H9 (cell line): ENCODE measurements around a stretch of chr2.

- PRO-cap, result no peak
Measured at GRCh38 chr2:11181403-11181809, 26.1 kb downstream of the SLC66A3 start.

DNA sequence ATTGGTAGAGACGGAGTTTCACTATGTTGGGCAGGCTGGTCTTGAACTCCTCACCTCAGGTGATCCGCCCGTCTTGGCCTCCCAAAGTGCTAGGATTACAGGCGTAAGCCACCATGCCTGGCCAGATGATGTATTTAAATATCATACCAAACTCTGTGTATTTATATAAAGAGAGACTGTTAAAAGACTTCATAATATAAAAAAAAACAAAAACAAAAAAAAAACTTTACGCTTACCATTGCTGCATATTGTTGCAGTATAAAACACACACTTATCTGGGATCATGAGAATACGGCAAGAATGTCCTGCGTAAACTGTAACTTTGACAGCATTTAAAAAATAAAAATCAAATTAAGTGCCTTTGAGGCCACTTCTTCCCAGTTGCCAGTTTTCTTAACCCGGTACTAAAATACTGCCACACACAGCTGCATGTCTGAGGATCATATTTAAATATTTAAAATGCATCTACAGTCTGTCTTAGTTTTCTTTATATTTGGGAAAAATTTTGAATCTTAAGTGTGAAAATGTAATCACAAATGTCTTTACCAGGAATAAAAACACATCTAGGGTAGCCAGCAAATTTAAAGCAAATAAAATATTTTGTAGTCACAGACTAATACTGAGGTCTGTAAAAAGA is 26.7 kb downstream of the SLC66A3 start:
- PRO-cap, result no peak

GRCh38 chr2:11365242-11365588 is 20.8 kb upstream of the ROCK2 start:
- PRO-cap, result no peak

GRCh38 chr2:11368040-11368780 is 23.8 kb upstream of the ROCK2 start:
- PRO-cap, result no peak

DNA sequence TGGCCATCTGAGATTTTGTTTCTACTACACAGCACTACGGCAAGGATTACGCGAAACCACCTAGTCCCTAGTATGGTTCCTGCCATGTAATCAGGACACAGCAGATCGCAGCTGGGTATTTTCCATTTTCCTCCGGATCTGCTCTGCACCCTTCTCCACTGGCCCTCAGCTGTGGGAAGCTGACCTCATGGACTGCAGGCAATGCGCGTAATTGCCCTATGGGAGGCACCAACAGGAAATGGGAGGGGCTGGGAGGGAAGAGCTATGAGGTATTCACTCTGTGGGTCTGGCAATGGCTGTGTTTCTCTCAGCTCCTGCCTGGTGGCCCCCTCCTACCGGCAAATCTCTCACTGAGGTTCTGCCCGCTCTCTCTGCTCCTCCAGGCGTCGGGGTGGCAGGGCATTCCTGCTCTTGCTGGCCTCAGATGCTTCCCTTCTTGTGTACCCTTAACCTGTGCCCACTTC is 59.3 kb upstream of the ROCK2 start:
- PRO-cap, result bidirectional peak, plus-strand start at position 272 of the sequence, minus-strand start at position 194 of the sequence

- PRO-cap, result no peak
Measured at GRCh38 chr2:11405860-11406619, 59.9 kb downstream of the E2F6 start.

DNA sequence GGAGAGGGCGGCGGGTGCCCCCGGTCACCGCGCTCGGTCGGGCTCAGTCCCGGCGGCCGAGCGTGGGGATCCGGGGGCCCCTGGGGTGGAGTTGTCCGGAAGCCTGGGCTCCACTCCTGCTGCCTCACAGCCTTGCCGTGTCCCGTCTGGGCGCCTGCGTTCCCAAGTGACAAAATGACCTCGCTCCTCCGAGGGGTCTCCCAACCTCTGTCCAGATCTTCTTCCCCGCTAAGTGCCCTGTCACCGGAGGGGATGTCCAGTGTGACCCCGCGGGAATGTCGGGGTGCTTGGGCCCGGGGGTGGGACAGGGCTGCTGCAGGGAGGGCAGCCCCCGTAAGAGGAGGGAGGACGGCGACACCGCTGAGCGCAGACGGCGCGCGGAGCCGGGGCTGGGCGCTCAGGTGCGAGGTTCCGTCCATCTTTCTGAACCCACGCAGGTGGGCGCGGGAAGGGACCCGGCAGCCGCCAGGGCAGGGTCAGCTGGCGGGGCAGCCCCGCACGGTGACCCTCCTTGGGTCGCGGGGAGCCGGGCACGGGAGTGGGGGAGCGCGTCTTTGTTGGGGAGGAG is 16.1 kb upstream of the E2F6 start:
- PRO-cap, result no peak

DNA sequence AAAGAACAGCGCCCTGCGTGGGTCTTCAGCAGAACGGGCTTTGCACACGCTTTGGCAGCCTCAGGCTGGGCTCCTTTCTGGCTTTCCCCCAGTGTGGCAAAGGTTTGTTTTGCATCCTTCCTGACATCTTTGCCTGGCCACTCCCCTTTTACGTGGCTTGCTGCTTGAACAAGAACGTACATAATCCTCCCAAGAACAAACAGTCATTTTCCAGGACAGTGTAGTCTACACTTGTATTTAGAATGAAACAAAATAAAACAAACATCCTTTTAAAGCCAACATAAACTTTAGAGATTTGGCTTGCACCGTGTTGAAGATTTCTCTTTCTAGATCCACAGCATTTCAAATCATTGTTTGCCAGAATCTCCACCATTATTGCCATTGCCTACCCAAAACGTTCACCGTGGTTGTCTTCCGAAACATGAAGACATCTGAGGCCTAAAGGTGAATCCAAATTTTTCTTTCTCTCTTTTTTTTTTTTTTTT is 25.4 kb upstream of the GREB1 start:
- PRO-cap, result no peak

- PRO-cap, result no peak
Measured at GRCh38 chr2:11691141-11691486, 21.1 kb upstream of the NTSR2 start.

DNA sequence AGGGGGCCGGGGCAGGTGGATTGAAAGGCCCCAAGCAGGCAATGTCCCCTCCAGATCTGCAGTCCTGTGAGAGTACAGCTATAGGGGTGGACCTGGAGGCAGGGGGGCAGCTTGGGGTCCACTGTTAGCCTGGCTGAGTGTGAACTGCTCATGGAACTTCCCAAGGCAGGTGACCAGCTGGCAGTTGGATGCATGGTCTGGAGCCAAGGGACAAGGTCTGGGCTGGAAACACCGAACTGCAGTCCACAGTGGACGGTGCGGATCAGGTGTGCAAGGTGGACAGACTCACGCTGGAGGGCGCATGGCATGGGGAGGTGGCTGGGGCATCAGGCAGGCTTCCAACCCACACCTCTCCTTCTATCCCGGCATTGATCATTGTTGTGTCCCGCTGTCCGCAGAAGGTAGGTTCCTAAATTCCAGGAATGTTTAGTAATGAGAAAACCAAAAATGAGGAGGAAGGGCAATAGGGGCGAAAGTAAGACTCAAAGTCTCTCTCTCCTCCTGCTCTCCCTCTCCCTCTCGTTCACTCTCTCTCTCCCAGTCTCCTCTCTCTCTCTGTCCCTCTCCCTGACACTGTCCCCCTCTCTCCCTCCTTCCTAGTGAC is 30.4 kb upstream of the LPIN1 start:
- PRO-cap, result no peak

- PRO-cap, result no peak
Measured at GRCh38 chr2:11757150-11757715, 10.8 kb downstream of the LPIN1 start.

- PRO-cap, result no peak
Measured at GRCh38 chr2:11930545-11930936, 184.1 kb downstream of the LPIN1 start.

- PRO-cap, result no peak
Measured at GRCh38 chr2:11938070-11938613, 191.7 kb downstream of the LPIN1 start.

GRCh38 chr2:12084131-12084429 is 337.6 kb downstream of the LPIN1 start:
- PRO-cap, result no peak

- PRO-cap, result no peak
Measured at GRCh38 chr2:12176863-12177547, 430.6 kb downstream of the LPIN1 start.

- PRO-cap, result no peak
Measured at GRCh38 chr2:12424873-12425319, 291.8 kb upstream of the TRIB2 start.

DNA sequence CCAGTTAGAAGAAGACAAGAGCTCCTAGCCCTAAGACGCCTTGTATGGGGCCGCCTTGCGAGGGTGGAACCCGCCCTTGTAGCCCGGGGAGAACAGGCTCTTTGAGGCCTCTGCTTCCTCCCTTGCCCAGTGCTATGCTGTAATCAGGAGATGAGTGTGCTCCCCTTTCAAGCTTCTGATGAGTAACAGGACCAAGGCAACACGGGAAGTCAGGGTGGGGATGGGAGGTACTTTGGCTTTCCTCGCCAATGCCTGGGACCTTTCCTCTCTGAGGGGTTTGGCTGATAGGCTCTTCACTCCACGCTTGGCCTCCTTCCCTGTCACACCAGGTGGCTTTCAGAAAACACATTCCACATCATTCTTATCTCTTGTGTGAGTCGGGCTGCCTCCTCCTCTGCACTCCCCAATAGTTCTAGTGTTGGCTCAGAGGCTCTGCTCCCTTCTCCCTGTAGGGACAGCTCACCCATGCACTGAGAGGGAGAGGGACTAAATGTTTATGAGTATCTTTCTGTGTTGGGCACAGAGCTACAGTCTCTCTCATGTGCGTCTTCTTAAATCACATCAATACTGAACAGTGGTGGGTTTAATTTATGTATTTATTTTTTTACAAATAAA is 223.6 kb upstream of the TRIB2 start:
- PRO-cap, result no peak

- PRO-cap, result no peak
Measured at GRCh38 chr2:12701789-12702385, 14.8 kb upstream of the TRIB2 start.

DNA sequence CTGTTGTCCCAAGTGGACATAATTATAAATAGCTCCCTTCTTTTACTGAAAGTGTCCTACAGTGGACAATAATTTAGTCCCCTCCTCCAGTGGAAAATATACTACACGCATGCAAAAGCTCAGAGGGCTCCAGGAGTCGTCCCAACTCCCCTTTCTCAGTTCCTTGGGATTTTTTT is 1.2 kb upstream of the TRIB2 start:
- PRO-cap, result no peak

- PRO-cap, result no peak
Measured at GRCh38 chr2:12721934-12722793, 5.4 kb downstream of the TRIB2 start.